Lower leg skin (tissue), 2 donors: ENCODE results near the genes CUL3 and TM4SF20.

GRCh38 chr2:224584709-224585582 is at the start of gene CUL3:
TSS of gene CUL3 (minus strand) at chr2:224585363.
- PRO-cap = unidirectional peak, plus-strand start at chr2:224584999; unidirectional peak, minus-strand start at chr2:224585208; bidirectional peak, plus-strand start at chr2:224585820, minus-strand start at chr2:224585389
- RAMPAGE, long total RNA, 2 experiments = start-site peak on the minus strand in 1 of 2 experiments, at chr2:224585338-224585558 at its widest, 52 reads per replicate

- PRO-cap = no peak
- RAMPAGE, long total RNA, 2 experiments = no peak in any of the 2 experiments
Measured at GRCh38 chr2:224797006-224797222, 80.7 kb upstream of the CCDC195 start.

GRCh38 chr2:225030303-225030575 is 12.0 kb downstream of the DOCK10 start:
- PRO-cap = no peak
- RAMPAGE, long total RNA, 2 experiments = no peak in any of the 2 experiments

DNA sequence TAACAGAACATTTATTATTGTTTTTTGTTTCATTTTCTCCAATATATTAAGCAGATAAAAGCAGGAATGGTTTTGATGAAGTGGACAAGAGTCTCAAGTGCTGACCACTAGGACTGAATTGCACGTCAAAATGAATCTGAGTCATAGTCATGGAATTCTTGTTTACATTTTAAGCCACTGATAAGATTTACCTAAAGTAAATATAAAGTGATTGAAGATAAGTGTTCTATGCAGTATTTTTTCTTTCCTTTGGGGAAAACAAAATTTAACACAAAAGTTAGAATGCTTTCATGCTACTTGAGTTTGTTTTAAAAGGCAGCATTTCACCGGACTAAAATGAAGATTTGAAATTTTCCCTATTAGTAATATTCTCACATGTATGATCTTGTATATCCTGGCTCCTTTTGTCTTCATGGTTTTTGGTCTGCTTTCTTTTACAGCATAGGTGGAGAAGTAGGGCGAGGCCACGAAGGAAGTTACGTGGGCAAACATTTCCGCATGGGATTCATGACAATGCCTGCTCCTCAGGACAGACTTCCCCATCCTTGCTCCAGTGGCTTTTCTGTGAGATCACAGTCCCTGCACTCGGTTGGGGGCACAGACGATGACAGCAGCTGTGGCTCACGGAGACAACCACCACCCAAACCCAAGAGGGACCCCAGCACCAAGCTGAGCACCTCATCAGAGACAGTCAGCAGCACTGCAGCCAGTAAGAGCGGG is 113.6 kb downstream of the NYAP2 start:
- PRO-cap = no peak
- RAMPAGE, long total RNA, 2 experiments = no peak in any of the 2 experiments

- PRO-cap = no peak
- RAMPAGE, long total RNA, 2 experiments = no peak in any of the 2 experiments
Measured at GRCh38 chr2:226411643-226412301, 387.8 kb downstream of the IRS1 start.

DNA sequence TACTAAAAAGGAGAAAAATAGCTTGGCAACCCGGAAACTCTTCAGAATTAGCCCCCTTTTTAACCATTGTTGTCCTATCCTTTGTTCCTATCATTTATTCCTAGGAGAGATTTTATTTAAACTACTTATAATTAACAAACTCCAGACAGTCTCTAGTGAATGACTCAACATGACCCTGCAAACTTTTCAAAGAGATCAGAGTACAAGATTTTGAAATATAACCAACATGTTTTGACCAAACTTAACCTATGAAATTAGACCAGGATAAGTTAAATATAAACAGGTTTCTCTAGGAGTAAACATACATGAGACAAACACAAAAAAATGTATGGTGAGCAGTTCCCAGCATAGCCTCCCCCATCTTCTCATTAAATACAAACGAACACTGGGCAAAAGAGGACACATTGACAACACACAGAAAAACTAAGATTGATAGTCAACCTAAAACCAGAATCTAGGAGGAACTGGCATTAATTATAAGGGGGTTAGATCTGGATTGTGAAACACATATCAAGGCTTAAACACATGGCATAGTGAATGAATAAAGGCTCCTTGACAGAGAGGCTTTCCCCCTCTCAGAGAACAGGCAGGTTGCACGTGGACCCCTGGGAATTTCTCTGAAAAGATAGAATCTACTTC is 284.2 kb downstream of the IRS1 start:
- PRO-cap = no peak
- RAMPAGE, long total RNA, 2 experiments = no peak in any of the 2 experiments

- PRO-cap = bidirectional peak, plus-strand start at chr2:226660818, minus-strand start at chr2:226660710
- RAMPAGE, long total RNA, 2 experiments = no peak in any of the 2 experiments
Measured at GRCh38 chr2:226660529-226661080, 139.0 kb downstream of the IRS1 start.

DNA sequence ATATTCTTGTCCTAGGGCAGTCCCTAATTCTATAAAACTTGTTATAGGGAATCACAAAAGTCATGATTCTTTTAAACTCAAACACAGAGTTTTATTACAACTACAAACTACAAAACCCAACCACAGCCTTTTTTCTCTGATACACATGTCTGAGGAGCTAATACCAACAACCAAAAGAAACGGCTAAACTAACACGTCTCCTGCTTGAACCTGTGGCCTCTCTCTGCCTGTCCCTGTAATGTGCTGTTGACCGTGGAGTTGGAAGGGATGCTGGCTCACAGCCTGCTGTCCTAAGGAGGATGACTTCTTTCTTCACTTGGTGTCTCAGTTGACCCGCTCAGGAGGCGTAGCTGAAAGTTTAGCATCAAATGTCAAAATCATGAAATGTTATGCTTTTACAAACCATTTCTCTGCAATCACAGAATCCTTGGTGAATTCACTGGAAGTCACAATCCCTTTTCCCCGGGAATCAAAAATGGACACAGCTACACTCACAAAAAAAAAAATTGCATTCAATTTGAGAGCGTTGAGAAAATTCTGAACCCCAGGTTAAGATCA is 74.5 kb downstream of the IRS1 start:
- PRO-cap = no peak
- RAMPAGE, long total RNA, 2 experiments = no peak in any of the 2 experiments

GRCh38 chr2:226725811-226725949 is 73.9 kb downstream of the IRS1 start:
- PRO-cap = no peak
- RAMPAGE, long total RNA, 2 experiments = no peak in any of the 2 experiments

- PRO-cap = no peak
- RAMPAGE, long total RNA, 2 experiments = no peak in any of the 2 experiments
Measured at GRCh38 chr2:226786474-226787244, 13.0 kb downstream of the IRS1 start.

- PRO-cap = no peak
- RAMPAGE, long total RNA, 2 experiments = no peak in any of the 2 experiments
Measured at GRCh38 chr2:226789788-226790804, 9.5 kb downstream of the IRS1 start.

GRCh38 chr2:226796518-226797172 is 3.0 kb downstream of the IRS1 start:
- PRO-cap = no peak
- RAMPAGE, long total RNA, 2 experiments = no peak in any of the 2 experiments

DNA sequence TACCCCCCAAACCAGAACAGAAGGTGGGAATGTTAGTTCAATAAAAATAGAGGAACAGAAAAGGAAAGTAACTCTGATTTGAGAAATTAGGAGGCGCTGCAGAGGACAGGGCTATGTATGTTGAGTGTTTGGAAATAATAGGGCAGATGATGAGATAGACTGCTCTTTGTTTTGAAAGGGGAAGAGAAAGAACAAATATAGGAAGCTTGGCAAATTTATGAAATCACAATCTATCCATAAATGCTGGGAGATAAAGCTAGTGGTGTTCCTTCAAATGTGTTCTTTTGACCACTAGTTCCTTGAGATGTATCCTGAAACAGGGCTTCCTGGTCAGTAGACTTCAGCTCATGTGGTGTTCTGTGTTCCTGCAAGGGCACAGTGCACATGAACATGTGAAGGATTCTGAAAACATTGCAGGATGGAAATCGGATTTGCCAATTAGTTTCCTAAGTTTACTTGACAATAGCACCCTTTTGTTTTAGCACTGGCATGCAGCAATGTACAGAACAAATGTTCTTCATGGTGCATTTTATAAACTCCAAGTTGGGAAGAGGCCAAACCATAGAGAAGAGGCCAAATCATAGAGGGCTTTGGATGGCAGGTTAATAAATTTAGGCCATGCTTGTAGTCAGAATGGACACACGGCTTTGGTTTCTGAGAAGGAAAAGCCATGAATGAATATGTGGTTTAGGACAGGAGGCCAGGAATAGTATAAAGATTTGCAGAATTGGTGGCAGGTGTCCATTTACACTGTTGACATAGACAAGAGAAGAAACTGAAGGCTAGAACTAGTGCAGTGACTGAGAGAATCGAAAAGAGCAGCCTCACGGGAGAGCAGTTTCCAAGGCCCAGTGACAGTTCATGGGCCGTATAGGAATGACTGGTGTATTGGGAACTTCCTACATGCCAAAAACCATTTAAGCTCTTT is 39.9 kb downstream of the RHBDD1 start:
- PRO-cap = no peak
- RAMPAGE, long total RNA, 2 experiments = no peak in any of the 2 experiments

DNA sequence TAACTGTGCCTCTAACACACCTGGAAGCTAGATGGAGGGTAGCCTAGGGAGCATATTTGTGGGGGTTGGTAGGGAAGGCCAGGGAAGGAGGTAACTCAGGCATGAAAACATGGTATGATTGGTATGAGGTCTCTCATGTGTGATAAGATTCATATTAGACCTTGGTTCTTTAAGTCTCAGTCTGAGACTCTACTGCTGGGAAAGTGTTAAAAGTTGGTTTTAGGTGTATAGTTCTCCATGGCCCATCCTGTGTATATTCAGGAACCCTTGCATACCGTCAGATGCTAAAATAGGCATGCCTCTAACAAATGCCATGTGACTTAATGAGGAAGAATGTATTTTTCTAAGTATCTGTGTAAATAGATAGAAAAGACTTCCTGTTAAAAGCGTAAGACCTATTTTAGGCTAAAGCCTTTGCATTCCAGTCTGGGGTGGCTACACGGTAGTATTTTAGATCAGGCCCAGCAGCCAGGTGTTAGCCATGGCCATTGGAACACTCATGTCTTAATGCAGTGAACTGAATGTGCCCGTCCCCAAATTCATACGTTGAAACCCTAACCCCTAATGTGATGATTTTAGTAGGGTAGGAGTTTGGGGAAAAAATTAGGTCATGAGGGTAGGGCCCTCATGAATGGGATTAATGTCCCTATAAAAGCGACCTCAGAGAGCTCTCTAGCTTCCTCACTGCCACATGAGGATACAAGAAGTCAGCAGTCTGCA is 73.3 kb downstream of the RHBDD1 start:
- PRO-cap = no peak
- RAMPAGE, long total RNA, 2 experiments = no peak in any of the 2 experiments

GRCh38 chr2:227180286-227180871 is 16.0 kb downstream of the COL4A3 start:
- PRO-cap = no peak
- RAMPAGE, long total RNA, 2 experiments = no peak in any of the 2 experiments

- PRO-cap = no peak
- RAMPAGE, long total RNA, 2 experiments = no peak in any of the 2 experiments
Measured at GRCh38 chr2:227379057-227379666, at the start of gene TM4SF20. TSS of gene TM4SF20 (minus strand) at chr2:227379306.

DNA sequence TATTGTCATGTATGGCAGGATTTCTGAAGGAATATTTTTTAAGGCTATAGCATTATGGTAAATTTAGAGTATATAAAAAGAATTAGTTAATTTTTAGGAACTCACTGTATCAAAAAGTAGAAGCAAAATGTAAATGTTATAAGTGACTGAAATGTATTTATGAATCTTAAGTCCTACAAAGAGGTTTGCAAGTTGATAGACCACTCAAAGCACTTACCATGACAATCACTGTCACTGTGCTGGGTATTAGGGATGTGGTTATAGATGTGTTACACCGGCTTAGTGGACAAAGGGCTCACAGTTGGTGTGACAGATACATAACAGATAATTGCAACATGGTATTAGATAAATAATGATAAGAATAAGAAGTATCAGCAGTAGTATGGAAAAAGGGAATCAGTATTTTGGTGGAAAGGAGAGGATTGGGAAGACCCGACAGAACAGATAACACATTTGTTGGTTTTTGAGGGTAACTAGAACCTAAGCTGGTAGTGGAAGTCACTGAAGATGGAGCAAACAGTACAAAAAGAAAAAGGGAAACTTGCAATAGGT is 21.6 kb downstream of the AGFG1 start:
- PRO-cap = no peak
- RAMPAGE, long total RNA, 2 experiments = no peak in any of the 2 experiments

GRCh38 chr2:227853084-227853862 is 18.2 kb upstream of the DAW1 start:
- PRO-cap = no peak
- RAMPAGE, long total RNA, 2 experiments = no peak in any of the 2 experiments

DNA sequence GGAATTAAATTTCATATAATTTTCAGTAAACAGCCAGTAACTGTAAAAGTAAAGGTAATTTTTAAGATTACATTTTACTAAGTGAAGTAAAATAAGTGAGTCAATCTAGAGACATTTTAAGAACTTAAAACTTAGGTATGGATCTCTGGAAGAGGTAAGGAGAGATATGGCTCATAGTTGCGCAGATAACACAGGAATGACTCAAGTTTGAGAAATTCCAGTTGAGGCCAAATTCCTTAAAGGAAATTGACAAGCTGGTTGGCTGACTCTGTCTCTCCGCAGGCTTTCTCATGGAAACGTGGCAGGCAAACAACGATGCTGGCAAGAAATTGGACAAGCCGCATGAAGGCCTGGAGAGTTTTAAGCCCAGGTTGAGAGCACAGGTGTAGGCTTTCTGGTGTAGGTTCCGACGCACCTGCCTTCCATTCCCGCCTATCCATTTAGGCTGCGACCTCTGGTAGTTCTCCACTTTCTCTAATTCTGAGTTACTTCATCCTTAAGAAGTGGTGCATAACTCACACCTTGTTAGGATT is 698 bp upstream of the DAW1 start:
- PRO-cap = no peak
- RAMPAGE, long total RNA, 2 experiments = no peak in any of the 2 experiments

GRCh38 chr2:227953270-227953552 is 81.8 kb downstream of the DAW1 start:
- PRO-cap = no peak
- RAMPAGE, long total RNA, 2 experiments = no peak in any of the 2 experiments